Tibial artery (tissue), 1 donor: ENCODE measurements around the gene DELE1.

- PRO-cap, result bidirectional peak, plus-strand start at chr5:141923843, minus-strand start at chr5:141923756; unidirectional peak, minus-strand start at chr5:141924023
Measured at GRCh38 chr5:141923194-141924516, at the start of gene DELE1. TSS of gene DELE1 (plus strand) at chr5:141923871.

DNA sequence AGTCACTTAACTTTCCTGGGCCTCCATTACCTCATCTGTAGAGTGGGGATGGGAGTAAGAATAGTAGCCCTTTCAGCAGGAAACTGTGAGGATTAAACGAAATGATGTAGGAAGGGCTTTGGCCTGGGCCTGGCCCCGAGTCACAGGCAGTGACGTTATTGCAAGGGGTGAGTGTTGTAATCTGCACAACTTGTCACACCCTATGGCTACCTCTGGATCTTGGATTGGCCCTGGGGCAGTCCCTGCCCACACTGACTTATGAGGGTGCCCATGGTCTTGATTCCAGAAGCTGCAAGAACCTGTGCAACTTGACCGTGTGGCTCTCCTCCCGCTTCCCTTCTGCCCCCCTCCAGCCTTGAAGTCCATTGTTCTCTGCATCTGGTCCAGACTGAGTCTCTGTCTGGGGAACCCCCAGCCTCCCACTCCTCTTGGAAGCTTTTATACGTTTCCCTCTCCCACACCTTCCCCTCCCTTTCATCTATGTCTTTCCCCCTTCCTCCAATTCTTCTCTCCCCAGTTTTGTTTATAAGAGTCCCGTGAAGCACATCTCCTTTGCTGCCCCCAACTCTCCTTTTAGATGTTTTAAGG lies 818 bp upstream of the PCDH12 start:
- PRO-cap, result no peak

DNA sequence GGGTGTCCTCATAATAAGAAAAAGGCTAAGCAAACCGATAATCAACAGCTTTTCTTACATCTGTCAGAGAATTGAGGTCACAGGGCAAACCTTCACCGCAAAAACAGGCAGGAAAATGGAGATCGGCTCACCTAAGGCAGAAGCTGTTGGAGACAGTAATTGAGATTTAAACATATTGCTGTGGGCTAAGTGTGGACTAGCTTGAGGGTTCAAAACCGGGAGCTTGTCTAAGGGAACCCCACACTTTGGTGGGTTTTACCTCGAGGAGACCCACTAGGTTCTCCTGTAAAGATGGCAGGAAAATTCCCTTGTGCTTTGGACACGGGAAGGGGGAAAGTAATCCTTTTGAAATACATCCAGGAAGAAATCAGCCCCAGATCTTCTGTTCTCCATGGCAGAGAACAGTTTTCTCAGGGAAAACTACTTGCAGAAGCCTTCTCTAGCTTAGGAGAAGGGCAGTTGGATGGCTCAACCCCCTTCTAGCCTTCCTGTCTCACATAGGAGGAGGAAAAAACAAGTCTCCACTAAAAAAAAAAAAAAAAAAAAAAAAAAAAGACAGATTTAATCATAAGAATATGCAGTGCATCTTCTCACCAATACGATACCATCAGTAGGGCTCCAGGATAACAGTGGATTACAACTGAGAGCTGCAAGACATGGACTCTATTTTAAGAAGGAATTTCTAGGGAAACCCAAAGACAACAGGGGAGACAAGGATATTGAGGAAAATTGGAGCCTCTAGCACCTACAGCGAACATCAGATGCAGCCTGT lies 17.6 kb downstream of the GNPDA1 start:
- PRO-cap, result no peak

DNA sequence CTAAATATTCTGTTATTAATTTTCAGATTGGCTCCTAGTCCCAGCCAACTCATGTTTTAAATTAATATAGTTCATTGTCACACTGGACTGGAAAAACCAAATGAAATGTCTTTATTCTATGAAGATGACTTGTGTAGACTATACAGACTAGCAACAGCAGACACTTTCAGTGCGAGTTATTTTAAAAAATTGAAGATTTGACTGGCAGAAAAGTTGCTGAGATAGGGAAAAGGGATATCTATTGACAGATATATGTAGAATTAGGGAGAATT lies 21.5 kb downstream of the NDFIP1 start:
- PRO-cap, result no peak

- PRO-cap, result no peak
Measured at GRCh38 chr5:142137108-142138110, 28.8 kb downstream of the NDFIP1 start.

- PRO-cap, result no peak
Measured at GRCh38 chr5:142301513-142301751, 23.4 kb downstream of the SPRY4 start.

GRCh38 chr5:142323825-142324937 lies 640 bp downstream of the SPRY4 start:
- PRO-cap, result bidirectional peak, plus-strand start at chr5:142324351, minus-strand start at chr5:142324229; bidirectional peak, plus-strand start at chr5:142324605, minus-strand start at chr5:142324529; unidirectional peak, minus-strand start at chr5:142324707

GRCh38 chr5:142327445-142327979 lies 2.7 kb upstream of the SPRY4 start:
- PRO-cap, result no peak

- PRO-cap, result no peak
Measured at GRCh38 chr5:142360747-142361282, 36.0 kb upstream of the SPRY4 start.

DNA sequence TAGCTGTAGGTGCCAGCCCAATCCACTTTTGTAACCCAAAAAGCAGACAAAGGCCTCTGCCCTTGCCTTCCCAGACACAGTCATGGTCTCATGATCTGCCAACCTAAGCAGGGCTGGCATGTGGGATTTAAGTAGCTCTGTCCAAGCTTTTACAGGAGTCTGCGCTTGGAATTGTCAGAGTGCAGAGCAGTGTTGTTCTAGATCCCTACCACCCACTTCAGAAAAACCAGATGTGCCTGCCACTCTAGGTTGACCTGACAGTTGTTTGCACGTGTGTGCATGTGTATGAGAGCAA lies 87.7 kb upstream of the SPRY4 start:
- PRO-cap, result no peak

GRCh38 chr5:142432122-142432747 lies 107.4 kb upstream of the SPRY4 start:
- PRO-cap, result no peak

GRCh38 chr5:142778526-142779243 lies 8.5 kb downstream of the ARHGAP26 start:
- PRO-cap, result no peak

DNA sequence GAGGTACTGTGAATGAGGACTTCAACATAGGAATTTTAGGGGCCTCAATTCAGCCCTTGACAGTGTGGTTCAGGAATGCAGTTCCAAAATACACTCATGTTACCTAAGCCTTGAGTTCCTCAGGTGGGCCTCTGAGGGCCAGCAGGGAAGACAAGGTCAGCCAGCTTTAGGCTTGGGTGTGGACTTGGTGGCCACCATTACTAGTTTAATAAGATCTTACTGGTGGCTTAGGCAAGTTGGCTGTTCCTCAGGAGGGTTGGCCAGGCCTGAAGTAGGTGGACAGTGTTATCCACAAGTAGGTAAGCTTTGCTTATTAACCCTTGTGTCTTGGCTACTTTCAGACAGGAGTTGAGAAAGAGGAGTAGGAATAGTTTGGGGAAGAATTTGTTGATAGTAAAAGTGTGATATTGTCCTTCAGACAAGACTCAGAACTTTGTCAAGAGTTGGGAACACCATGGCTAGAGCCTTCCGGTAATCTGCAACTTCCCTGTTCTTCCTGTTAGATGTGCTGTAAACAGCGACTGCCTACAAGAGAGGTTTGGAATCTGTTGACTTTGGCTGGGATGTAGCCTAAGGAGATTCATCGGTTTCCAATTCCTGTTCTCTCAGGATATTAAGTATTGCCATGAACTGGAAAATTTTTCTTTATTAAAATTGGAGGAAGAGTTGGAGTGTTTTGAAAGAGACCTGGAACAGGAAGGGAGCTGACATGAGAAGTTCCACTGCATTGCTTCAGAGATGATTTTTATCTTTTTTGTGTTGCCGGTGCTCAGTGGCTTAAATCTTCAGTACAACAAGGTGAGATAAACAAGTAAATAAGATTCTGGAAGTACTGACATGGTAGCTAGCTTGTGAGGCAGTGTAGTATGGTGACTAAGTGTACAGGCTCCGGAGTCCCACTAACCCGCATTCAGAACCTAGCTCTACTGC lies 43.9 kb downstream of the ARHGAP26 start:
- PRO-cap, result no peak

DNA sequence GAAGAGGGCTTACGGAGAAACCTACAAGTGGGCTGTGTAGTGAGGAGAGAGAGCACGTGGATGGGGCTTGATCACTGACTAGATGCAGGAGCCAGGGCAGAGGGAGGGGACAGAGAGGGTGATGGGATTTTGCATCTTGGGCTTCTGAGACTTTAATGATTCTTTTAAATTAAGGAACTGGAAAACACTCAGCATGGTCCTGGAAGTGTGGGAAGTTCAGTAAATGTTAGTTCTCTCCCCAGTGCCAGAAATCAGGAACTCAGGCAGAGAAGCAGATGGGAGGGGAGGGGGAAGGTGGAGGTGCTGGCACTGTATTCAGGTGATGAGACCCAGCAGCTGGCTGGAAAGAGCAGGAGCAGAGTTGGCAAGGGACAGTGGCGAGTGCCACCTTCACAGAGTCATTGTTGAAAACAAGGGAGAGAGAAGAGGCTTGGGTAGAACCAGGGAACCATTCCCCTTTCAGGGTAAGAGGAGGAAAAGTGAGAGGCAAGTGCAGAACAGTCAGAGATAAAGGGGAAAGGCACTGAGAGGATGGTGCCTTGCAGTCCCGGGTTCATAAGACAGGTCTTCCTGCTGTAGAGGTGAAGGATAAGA lies 46.9 kb downstream of the ARHGAP26 start:
- PRO-cap, result no peak

- PRO-cap, result no peak
Measured at GRCh38 chr5:142820402-142820739, 50.2 kb downstream of the ARHGAP26 start.

GRCh38 chr5:142822853-142823699 lies 52.9 kb downstream of the ARHGAP26 start:
- PRO-cap, result no peak

DNA sequence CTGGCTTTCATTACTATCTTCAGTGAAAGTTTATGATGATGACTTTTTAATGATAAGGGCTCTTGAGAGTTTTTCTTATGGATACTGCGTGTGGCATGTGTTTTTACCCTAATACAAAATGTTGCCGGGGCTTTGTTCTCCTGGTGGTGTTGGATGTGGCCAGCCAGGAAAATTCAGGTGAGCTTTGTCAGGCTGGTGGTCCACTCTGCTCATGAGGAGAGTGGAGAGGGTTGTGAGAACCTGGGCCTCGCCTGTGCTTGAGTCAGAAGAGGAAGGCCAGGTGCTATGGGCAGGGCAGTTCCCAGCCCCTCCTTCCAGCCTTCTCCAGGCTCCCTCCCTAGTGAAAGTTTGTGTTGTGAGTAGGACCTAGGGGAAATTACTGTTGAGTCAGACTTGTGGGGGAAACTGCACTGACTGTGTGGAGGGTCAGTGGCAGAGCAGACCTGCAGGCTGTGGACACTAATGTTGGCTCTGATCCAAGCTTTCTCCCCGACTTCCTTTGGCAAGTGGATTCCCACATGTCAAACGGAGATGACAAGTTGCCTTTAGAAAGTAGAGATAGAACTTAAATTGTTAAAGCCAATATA lies 102.5 kb downstream of the ARHGAP26 start:
- PRO-cap, result no peak

DNA sequence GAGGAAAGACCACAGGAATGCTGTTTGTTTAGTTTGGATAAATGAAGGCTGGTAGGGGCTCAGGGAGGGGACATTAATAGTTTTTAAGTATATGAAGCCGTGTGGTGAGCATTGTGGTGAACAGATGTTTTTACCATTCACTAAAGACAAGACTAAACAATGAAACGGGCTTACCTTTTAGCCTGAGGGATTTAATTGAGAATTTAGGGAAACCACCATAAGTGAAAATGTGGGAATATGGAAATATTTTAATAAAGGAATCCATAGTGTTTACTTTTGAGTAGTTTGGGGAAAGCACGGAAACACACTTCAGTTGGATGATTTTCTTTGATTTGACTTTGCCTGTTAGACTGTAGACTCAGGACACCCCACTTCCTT lies 130.9 kb downstream of the ARHGAP26 start:
- PRO-cap, result no peak

DNA sequence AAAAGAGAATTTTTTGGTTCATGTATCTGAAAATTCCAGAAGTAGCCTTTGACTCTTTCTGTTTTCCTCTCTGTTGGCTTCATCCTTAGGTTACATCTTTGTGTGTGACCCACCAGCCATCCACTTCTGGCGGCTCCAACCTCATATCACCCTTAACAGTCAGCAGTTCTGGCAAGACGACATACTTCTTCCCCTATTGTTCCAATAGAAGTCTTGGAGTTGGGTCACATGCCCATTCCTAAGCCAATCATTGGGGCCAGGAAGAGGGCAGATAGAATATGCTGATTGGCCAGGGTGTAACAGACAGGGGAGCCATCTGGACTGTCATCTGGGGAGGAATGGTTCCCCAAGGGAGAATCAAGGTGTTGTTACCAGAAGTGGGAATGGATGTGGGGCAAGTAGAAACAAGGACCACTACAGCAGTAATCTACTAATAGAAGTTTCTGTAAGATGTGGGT lies 200.2 kb downstream of the ARHGAP26 start:
- PRO-cap, result no peak

GRCh38 chr5:142981993-142983299 lies 212.3 kb downstream of the ARHGAP26 start:
- PRO-cap, result no peak